Endometrial microvascular endothelial cells (primary cell): Measurements from ENCODE around the genes KCNG3 and MTA3.

GRCh38 chr2:40329098-40329983 is 122.5 kb downstream of the SLC8A1 start:
- RAMPAGE, long total RNA = no peak

DNA sequence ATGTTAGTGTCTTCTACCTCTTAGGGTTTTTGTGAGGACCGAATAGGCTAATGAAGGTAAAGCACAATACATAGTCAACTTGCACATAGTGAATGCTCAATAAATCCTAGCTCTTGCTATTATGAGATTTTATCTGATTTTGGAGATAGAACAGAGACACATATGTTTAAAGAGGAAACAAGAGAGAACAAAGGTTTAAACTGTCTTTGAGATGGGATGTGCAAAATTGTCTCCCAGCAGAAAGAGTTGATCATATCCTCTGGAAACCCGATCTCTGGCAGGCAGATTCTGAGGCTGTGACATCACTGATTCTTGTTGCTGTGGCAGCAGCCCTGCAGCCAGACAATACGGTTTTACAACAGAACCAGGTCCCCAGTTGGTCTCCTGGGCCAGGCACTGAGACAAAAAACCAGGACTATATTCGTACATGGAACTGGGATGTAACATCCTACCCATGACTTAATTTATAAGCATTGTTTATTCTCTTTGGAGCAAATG is 80.3 kb downstream of the SLC8A1 start:
- RAMPAGE, long total RNA = no peak

- RAMPAGE, long total RNA = no peak
Observed at GRCh38 chr2:40450430-40451316, 1.2 kb downstream of the SLC8A1 start.

DNA sequence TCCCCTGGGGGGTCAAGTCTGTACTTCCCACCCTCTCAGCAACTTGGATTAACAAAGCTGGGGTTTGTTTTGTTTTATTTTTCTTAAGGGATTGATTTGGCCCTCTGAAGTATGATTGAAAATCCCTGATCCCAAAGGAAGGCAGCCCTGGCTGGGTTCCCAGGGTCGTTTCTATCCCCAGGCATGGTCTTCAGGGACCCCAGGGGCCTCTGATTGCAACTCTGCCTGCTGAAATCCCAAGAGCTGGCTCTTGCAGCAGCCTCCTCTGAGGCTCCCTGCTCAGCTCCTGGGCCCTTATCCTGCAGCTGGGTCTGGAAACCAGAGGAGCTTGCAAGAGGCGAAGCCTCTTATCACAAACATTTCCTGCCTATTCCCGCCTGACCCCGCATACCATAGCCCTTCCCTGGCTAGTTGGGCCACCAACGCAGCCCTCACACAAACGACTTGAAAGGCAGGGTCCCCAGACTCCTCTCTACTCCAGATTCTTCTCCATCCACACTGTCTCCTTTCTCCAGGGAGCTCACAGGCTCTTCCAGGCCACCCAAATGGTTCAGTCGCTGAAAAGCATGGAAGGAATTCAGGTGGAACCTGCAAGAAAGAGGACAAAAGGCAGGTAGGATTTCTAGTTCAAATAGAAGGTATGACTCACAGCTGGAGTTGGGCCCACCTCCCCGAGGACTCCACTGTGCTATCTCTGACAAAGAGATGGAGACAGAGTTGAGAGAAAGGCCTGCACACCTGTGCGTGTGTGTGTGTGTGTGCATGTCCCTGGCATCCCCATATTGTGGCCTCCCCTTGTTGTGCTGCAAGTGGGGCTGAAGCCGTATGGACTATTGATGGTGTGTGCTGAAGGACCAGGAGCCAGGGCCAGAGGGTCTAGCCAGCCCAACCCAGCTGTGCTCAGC is 109.5 kb upstream of the PKDCC start:
- RAMPAGE, long total RNA = no peak

- RAMPAGE, long total RNA = no peak
Observed at GRCh38 chr2:41947571-41948245, 100.1 kb upstream of the PKDCC start.

DNA sequence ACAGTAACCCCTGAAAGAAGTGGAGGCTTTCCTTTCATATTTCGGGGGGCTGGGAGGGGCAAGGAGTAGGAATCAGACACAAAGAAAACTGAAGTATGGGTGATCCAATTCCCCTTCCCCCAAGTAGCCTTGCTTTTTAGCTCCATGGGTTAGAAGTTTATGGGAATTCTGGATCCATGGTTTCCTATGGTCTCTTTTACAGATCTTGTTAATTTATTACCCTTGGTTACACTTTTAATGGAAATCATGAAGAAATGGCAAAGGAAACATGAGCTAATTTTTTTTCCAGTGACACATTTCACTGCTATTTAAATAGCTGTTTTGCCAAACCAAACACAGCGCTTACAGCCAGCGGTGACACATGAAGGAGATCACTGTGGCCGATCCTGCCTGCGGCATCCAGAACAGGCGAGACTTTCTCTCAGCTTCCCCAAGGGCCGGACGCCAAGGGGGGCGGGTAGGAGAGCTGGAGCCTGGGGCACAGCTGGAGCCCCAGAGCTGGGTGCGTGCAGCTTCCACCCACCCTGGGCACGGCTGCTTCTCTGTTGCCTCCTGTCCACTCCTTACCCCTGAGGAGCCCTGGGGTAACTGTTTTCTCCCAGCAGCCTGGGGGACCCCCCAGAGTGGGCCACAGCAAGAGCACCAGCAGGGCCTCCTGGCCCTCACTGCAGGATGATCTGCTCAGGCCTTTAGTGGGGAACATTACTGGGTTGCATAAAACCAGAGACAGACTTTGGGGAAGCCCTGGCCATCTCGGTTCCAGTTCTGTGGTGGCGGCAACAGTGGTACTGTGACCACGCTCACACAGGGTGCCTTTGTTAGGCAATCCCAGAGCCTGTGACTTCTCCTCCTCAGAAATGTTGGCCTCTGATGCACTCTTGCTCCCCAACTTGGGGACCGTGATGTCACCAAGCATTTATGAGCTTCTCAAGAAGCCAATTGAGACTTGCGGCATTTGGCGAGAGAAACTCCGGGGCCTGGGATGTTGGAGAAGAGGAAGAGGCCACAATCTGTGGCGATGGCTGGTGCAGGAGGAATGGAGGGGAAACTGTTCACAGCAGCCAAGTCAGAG is 81.2 kb upstream of the PKDCC start:
- RAMPAGE, long total RNA = no peak

DNA sequence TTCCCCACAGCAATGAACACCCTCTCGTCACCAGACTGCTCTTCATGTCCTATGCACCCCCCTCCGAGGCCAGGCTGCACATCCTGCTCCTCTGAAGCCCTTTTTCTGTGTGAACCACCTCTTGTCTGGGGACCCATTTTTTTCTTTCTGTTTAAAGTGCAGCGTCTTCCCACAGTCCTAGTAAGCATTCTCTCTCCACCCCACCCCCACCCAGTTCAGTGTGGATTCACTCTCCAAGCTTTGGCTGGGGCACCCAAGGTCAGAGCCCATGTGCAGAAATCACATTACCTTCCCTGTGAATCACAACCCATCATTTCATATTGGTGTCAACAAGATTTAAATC is 26.4 kb upstream of the PKDCC start:
- RAMPAGE, long total RNA = no peak

DNA sequence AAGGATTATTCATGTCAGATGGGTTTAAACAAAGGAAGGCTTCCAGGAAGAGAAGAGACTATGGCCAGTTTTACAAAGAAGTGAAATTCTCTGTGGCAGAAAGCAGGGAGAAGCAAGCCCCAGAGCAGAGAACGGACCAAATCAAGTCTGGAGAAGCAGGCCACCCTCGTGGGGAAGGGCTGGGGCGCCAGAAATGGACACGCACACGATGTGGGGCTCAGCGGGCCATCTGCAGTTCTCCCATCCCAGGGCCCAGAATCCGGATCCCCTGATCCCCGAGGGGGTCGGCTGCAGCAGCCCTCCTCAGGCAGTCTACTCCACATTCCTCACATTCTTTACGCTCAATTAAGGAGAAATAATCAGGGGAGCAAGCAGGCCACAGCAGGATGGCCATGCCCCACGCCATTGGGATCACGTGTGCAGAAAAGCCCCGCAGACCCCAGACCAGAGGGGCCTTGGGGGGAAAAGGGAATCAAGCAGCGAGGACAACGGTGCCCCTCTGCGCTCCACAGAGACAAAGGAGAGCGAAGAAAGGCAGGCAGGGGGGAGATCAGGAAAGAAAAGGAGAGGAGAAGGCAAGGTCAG is 17.7 kb upstream of the PKDCC start:
- RAMPAGE, long total RNA = no peak

DNA sequence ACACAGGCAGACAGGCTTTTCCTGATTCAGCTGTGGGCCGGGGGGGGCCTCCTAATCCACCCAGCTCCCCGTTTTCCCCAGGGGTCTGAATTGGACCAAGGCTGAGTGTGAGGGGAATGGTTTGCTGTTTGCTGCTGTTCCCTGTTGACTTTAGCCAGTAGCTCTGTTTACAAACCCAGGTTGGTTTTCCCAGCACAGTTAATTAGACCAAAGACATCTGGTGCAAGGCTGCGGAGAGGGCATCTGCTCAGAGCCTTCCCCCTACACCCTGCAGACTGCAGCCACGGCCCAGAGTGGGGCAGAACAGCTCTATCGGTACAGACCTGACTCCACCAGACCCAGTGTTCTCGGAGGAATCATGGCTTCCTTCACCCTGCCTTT is 1.8 kb upstream of the PKDCC start:
- RAMPAGE, long total RNA = no peak

GRCh38 chr2:42100763-42101746 is 53.2 kb downstream of the PKDCC start:
- RAMPAGE, long total RNA = no peak

DNA sequence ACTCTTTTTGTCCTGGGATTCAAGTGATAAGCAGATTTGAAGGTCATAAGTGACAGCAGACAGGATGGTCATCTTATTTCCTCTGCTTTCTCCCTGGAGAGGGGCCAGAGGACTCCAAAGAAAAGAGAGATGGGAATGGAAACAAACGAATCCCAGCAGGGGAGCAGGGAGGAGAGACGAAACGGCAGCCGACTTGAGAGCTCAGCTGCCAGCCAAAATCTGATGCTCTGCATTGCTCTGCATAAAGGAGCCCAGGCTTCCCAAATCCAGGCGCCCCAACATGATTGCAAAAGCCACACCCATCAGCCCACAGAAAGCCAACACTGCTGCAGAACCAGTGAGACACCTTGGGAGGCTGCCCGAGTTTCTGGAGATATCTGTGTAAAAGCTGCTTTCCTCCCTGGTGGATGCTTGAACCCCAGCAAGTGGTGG is 28.0 kb upstream of the EML4 start:
- RAMPAGE, long total RNA = no peak

GRCh38 chr2:42147470-42148144 is 21.5 kb upstream of the EML4 start:
- RAMPAGE, long total RNA = no peak

DNA sequence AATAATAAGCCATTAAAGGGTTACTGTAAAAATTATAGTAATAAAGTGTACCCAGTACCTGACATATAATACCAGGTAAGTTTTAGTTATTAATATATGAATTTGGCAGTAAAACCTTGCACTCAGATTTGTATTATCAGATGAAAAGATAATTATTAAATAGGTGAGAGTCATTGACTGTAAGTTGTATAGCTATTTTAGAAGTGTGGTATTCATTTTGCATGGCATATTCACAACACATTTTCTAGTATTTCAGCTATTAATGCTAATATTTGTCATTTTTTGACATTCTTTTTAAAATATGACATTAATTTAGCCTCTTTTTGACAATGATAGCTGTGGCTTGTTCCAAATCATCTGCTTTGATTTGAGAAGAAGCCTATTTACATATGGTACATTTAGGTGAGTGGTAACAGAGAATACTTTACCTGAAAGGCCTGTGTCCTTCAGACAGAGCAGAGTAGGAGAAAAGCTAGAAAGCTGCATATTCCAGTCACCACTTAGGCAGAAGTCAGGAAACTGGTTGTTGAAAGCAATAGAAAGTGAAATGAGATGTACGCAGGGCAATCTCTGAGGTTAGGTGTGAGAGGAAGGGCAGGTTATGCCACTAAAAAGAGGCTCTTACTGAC is 93.8 kb downstream of the COX7A2L start:
- RAMPAGE, long total RNA = no peak

DNA sequence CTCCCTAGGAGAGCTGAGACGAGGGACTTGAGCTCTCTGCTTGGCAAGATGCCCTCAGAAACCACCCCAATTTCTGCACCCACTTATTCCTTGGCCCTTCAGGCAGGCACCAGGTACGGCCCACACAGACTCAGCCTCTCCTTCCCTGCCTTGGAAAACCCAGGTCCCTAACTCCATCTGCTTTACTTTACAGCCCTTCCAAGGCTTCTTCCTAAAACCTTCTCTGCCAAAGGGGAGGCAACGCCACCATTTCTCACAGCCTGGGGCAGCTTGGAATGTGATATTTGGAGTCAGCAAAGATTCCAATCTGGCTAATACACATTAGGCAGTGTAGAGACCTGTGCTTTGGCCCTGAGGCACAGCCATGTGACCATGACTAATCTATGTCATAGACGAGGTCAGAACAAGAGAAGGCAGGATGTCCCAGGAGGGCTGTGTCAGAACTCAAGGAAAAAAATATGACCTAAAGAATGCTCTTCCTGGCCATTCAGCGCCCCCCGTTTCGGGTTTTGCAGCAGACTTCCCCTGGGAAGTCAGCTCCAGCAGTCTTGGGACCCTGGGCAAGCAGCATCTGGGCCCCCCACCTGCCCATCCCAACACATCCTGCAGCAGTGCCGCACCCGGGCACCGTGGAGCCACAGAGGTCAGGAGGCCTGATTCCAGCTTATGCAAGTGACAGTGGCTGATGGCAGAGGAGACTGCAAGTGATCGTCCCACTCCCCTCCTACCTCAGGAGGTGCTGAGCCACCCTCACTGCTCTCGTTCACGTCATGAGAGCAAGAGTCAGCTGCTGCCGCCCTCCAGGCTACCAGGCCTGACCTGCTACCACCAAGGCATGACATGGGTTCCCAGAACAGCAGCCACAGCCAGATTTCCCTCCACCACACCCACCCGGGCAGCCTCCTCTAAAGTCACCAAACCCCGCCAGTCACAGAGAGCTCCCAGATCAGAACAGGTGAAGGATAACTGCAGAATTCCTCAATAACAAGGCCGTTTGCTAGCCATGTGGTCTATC is 18.4 kb downstream of the COX7A2L start:
- RAMPAGE, long total RNA = no peak

DNA sequence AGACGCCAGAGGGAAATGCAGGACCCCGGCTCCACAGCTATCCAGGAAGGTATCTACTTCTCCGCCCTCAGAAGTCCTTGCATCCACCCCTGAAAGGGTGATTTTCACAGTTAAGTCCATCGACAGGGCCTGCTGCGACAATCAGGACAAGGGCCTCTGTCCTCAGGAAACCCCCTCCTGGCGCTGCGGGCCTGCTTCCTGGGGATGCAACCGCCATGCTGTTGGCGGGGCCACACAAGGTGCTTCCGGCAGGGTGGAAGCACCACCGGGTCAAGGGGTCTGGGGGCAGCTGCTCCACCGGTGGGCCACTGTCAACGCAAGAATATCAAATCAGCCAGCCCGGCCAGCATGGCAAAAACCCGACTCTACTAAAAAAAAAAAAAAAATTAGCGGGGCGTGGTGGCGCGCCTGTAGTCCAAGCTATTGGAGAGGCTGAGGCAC is 63.9 kb upstream of the COX7A2L start:
- RAMPAGE, long total RNA = no peak

- RAMPAGE, long total RNA = no peak
Observed at GRCh38 chr2:42493895-42494401, at the start of gene KCNG3. TSS of gene KCNG3 (minus strand) at chr2:42493982.

DNA sequence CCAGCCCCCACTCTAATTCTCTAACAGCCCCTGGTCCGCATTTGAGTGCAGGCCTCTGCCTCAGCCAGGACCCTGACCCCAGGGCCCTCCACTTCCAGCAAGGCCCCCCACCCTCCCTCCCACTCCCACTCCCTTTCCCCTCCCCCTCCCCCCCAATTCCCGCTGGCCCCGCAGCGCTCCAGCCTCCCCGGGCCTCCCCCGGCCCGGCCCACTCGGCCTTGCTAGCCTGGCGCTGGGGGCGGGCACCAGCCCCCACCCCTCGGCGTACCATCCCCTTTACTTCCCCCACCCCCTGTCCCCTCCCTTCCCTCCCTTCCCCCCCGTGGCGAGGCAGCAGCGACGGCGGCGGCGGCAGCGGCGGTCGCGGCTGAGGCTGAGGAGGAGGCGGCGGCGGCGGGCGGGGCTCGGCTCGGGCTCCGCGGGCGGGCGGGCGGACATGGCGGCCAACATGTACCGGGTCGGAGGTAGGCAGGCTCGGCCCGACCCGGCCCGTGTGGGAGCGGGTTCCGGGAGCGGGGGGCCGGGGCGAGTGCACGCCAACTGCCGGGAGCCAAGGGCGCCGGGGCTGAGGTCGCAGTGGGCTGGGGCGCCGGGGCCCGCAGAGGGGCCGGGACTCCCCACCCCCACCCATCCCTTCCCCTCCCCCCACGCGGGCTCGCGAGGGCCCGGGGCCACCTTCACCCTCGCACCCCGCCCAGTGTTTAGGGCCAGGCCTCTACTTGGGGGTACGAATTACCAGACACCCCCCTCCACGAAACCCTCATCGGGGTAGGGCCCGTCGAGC is at the start of gene MTA3:
Gene MTA3, plus strand, starts transcription at position 323 of the 784 bp plus-strand sequence.
- RAMPAGE, long total RNA = no peak

DNA sequence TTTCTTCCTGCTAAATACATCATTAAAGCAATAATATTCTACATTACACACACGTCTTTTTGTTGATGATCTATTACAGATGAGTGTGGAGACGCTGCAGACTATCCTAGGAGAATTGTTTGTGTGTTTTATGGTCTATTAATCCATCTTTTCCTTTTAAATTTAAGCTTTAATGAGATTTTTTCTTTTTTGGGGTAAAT is 94.4 kb downstream of the OXER1 start:
- RAMPAGE, long total RNA = no peak

DNA sequence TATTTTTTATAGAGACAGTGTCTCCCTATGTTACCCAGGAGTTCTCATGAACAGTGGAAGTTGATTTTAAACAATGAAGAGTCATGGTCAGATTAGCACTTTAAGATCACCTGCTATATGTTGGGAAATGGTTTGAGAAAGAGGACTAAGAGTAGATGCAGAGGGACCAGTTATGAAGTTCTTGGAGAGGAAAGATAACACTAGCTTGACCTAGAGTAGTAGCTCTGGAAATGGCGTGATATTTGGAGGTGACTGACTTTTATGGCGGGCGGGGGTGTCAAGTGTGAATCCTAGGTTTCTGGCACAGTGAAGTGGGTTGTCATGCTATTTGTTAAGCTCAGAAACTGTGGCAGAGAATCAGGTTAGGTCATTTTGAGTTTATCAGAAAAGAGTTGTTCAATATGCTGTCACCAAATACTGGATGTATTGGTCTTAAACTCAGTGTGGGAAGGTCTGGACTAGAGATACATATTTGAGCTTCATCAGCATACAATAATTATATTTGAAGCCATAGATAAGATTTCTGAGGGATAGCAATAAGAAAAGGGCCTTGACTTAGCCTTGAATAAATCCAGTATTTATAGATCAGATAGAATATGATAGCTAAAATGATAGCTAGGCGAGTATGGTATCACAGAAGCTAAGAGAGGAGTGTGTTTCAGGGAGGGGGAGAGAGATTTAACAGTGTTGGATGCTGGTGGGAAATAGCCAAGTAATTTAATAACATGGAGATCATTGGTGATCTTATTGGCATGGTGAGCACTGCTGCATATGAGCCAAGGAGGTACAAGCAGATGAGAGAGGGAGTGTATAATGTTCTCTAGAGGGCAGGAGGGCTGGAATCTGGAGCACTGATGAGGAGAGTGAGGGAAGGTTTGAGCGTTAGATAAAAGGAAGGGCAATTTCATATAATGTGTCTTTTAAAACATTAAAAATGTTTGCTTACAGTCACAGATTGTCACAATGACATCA is 64.3 kb downstream of the OXER1 start:
- RAMPAGE, long total RNA = no peak

DNA sequence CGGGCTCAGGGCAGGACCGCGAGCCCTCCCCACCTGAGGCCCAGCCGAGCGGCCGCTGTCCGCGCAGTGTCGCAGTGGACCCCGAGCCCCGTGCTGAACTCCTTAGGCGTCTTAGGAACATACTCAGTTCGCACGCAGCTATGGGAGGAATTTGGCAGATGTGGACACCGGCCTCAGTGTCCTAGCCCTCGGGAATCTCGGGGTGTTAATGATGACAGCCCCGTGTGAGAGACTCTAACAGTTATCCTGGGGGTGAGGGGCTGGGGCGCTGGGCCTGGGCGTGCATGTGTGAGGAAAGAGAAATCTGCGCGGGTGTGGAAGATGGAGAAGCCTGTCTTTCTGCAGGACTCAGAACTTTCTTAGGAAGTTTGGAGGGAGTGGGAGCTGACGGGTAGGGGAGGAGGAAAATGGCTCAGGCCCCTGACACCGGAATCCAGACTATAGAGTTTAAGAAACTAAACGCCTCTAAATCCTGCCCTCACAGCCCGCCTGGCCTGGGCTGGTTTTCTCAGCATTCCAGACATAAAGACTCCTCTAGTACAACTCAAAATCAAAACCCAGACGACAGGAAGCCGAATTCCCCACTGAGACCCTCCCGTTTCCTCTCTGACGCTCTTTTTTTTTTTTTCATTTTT is 969 bp upstream of the HAAO start:
- RAMPAGE, long total RNA = no peak